Left common carotid artery plus branches (tissue), 1 donor: ENCODE measurements around a stretch of chr1.

GRCh38 chr1:243798733-243799348 lies 51.2 kb downstream of the AKT3 start:
- PRO-cap = no peak

- PRO-cap = no peak
Observed at GRCh38 chr1:243849811-243850153, 261 bp downstream of the AKT3 start.

DNA sequence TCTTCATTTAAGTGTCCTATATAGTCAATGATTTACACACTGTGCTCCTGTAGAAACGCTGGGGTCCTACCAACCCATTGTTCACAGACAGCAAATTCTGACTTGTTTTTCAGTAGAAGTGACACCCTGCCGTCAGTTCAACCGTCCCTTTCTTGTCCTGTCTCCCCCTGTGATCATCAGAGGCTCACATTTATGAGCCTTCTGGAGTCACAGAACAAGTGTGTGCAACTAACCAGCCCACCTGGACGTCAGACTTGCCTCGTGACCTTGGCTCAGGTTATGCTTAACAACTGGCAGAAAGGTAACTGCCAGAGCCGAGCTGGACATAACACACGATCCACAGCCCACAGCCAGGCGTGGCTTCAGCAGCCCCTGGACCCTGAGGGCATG lies 103.7 kb downstream of the ZBTB18 start:
- PRO-cap = no peak

GRCh38 chr1:244186374-244187126 lies 135.5 kb downstream of the ZBTB18 start:
- PRO-cap = no peak

- PRO-cap = no peak
Observed at GRCh38 chr1:244211459-244211896, 141.0 kb upstream of the C1orf100 start.

DNA sequence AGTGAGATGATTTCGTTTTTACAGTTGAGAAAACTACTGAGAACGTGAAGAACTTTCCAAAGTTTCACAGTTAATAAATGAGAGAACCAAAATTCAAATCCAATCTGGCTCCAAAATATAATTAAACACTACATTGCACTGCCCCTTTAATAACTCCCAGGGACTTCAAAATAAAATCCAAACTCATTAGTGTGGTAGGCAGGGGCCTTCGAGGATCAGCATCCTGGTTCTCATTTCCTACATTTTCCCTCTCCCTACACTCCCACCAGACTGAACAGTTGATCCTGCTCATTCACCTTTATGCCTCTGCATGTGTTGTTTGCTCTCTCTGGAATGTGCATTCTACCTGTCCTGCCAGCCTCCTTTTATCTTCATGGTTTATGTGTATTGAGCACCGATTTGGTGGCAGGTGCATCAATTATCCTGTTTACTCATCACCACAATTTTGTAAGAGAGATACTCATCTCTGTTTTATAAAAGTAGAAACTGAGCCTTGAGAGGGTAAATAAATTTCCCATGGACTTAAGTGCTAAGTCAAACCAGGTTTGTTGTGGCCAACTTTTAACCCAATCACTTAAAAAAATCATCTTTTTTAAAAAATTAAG lies 25.7 kb upstream of the C1orf100 start:
- PRO-cap = no peak

- PRO-cap = no peak
Observed at GRCh38 chr1:244673076-244673541, 20.2 kb downstream of the DESI2 start.

GRCh38 chr1:244815550-244816342 lies 19.7 kb upstream of the COX20 start:
- PRO-cap = no peak

- PRO-cap = no peak
Observed at GRCh38 chr1:244835996-244836911, 796 bp downstream of the COX20 start.

- PRO-cap = no peak
Observed at GRCh38 chr1:244852767-244853132, 11.6 kb downstream of the HNRNPU start.

- PRO-cap = unidirectional peak, minus-strand start at chr1:244865152
Observed at GRCh38 chr1:244864817-244865236, 484 bp upstream of the HNRNPU start.

DNA sequence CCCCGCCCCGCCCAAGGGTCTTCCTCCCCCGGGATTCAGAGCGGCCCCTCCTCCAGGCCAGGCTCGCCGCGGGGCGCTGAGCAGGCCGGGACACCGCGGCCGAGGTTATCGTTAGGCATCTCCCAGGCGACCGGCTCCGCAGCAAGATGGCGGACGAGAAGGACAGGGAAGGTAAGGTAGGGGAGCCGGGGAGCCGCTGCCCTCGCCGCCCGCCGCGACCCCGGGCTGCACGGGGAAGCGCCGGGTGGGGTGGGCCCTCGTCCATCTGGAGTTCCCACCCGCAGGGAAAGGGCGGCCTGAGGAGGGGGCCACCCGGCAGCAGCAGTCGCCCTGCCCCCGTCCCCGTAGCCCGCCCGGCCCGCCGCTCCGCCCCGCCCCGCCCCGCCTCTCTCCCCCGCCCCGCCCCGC lies 795 bp downstream of the EFCAB2 start:
- PRO-cap = bidirectional peak, plus-strand start outside the sequence, minus-strand start at position 378 of the sequence

GRCh38 chr1:245085422-245086034 lies 69.3 kb upstream of the KIF26B start:
- PRO-cap = no peak

DNA sequence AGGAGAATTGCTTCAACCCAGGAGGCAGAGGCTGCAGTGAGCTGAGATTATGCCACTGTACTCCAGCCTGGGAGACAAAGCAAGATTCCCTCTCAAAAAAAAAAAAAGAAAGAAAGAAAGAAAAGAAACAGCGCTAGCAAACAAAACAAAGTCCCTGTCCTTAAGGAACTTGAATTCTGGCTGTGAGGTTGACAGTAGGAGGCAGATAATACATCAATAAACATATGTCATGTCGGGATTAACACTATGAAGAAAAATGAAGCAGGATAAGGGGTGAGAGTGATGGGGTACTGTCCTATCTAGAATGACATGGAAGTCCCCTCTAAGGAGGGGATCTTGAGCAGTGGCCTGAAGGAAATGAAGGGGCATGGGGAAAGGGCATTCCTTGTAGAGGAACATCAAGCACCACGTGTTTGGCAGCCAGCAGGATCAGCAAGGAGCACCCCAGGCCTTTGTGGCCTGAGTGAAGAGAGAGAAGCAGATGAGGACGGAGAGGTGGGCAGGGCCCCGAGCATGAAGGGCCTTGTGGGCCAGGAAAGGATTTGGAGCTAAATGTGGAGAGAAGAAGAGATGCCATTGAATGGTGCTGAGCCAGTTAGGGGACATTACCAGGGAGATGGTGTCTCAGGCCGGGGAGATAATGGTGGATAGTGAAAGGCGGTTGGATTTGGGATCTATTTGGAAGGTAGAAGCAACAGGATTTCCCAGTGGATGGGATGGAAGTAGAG lies 57.2 kb upstream of the KIF26B start:
- PRO-cap = no peak

DNA sequence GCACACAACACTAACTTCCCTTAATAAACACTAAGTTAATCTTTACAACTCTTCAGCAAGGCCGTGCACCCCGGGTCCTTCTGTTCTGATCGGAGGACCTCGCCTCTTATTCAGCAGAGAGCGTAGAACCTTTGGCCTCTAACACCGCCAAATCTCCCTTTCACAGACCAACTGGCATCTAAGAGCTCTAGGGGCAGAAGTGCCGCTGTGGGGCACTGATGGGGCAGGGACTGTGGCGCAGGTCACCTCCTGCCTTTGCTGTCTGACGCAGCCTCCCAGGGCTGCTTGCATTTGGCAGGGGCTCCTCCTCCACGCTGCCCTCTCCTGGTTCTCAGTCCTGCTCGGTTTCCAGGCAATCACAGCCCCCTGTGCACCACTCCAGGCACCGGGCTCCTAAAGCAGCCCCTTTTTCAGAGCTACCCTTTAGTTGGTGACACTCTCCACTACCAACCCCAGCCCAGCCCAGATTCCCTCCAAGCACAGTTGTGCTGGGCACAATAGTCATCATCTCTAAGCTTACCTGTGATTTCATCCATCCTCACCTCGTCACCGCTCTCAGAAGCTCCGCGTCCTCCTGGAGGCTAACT lies 47.3 kb upstream of the KIF26B start:
- PRO-cap = no peak

GRCh38 chr1:245980584-245981398 lies 526.3 kb downstream of the SMYD3 start:
- PRO-cap = no peak

- PRO-cap = no peak
Observed at GRCh38 chr1:245987538-245988699, 519.2 kb downstream of the SMYD3 start.

GRCh38 chr1:246166233-246166811 lies 340.8 kb downstream of the SMYD3 start:
- PRO-cap = no peak

DNA sequence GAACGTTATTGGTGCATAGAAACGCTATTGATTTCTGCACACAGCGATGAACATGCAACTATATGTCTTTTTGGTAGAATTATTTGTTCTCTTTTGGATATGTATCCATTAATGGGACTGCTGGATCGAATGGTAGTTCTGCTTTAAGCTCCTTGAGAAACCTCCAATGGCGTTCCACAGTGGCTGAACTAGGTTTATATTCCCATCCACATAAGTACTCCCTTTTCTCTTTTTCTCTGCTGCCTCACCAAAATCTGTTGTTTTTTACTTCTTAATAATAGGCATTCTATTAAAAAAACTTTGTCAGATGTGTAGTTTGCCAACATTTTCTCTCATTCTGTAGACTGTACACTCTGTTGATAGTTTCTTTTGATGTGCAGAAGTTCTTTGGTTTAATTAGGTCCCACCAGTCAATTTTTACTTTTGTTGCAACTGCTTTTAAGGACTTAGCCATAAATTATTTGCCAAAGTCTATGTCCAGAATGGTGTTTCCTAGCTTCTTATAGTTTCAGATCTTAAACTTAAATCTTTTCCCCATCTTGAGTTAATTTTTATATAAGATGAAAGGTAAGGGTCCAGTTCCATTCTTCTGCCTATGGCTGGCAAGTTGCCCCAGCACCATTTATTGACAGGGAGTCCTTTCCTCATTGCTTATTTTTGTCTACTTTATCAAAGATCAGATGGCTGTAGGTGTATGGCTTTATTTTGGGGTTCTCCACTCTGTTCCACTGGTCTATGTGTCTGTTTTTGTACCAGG lies 253.1 kb downstream of the SMYD3 start:
- PRO-cap = no peak

DNA sequence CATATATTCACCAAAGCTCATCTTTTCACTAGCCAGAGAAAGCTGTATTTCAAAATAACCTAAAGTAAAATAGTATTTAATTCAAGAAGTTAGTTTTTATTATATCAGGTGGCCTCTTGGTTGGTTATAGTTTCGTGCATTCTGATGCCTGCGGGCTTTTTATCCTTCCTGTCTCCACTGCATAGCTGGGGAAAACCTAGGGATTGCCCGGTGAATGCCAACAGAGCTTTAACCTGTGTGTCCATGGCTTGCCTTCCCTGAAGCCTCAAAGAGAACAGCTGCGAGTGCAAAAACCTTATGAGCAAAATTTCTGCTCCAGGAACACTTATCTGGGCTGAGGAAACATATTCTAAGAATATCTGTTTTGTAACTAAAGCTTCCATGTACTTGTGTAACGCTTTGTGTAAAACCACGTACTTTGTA lies 7.1 kb downstream of the CNST start:
- PRO-cap = no peak